M059J (cell line): ENCODE measurements around a stretch of chr2.

- RAMPAGE, long total RNA = no peak
Measured at GRCh38 chr2:43006343-43006705, 213.9 kb upstream of the HAAO start.

GRCh38 chr2:43127645-43128081, 98.7 kb downstream of the ZFP36L2 start:
- RAMPAGE, long total RNA = no peak

DNA sequence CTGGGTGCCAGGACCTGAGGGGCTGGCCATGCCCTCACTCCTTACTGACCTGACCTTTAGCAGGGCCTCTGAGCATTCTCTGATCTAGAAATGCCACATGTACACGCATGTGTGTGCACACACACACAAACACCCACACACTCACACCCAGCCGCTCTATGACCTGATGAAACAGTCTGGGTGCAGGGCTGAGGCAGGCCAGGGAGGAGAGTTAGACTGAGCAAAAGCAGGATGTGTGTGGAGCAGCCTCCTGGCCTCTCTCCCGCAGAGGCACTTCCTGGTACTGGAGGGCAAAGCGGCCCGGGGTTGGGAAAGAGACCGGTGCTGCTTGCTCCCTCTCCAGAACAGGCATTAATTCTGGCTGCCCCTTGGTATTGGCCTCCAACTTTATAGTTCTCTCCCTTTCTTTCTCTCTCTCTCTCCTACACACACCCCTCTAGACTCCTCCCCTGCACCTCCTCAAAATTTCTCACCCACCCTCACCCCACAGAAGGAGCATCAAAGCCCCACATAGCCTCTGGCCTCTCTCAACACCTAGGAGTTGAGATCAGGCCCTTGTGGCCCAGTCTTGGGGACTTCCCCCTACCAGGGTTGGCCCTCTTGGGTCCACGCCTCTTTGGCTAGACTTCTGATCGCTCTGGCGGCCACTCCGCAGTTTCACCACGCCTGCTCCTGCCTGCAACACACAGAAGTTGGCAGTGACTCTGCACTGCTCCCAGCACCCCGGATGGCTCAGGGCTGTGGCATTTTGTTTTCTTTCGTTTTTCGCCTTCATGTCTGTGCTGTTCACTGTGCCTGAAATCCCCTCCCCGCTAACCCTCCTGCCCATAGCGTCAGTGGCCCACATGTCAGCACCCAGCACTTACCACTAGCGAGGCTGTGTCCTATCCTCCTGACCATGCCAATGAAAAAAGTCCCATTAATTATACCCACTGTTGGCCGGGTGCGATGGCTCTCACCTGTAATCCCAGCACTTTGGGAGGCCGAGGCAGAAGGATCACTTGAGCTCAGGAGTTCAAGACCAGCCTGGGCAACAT, 67.6 kb downstream of the ZFP36L2 start:
- RAMPAGE, long total RNA = no peak

GRCh38 chr2:43174283-43174991, 52.0 kb downstream of the ZFP36L2 start:
- RAMPAGE, long total RNA = no peak

DNA sequence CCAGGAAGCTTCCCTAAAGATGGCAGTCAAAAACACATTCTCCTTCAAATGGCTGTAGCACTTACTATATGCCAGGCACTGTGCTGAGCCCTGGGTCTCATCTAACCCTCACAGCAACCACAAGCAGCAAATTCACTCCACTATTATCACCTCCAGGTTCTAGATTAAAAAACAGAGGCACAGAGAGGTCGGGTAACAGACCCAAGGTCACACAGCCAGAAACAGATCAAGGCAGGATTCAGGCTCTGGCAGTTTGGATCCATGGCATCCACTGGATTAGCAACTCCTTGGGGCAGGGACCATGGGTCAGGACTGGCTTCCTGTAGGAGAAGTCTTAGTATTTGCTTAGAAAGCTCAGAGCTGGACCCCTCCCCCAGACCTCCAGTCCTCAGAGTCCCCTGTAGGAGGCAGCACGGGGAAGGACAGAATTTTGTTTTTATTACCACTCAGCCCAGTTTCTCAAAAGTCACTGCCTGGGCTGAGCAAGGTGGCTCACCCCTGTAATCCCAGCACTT, 34.4 kb downstream of the ZFP36L2 start:
- RAMPAGE, long total RNA = no peak

GRCh38 chr2:43222365-43222697, 4.1 kb downstream of the ZFP36L2 start:
- RAMPAGE, long total RNA = no peak

DNA sequence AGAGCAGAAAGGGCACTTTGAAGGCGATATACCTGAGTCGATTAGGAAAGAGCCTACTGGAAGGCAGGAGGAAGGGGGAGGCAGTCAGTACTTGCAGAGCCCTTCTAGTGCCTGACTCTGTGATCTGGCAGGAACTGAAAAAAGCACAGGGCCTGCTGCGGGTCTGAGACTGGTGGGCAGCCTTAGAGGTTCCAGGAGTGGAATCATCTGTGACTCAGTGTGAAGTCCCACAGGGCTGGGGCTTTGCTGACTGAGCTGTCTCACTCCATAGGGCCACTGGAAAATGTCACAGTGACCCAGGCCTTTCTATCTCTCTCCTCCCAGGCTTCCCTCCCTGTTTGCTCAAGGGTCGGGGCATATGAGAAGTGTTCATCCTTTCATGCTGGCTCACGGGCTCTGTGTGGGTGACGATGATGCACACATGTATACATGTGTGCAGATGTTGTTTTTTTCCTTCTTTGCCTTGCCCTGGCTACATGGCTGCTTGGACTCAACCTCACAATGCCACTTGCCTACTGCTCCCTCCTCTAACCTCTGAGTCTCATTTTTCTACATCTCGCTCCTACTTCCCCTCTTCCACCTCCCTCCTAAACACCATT, 47.2 kb upstream of the ZFP36L2 start:
- RAMPAGE, long total RNA = no peak

- RAMPAGE, long total RNA = no peak
Measured at GRCh38 chr2:43302136-43302620, 75.8 kb upstream of the ZFP36L2 start.

GRCh38 chr2:43313308-43313868, 87.0 kb upstream of the ZFP36L2 start:
- RAMPAGE, long total RNA = no peak

DNA sequence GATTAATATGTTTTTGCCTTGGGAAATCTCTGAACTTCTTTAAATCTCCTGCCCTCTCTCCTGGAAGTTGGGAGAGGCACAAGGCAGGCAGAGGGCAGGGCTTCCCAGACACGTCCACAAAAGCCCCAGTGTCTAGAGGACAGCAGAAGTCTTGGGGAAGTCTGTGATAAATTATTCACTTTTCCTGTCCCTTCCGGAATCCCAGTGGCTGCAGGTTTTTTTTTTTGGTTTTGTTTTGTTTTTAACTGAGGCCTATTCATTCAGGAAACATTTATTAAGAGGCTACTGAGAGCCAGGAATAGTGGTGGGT, 98.6 kb upstream of the ZFP36L2 start:
- RAMPAGE, long total RNA = no peak

- RAMPAGE, long total RNA = no peak
Measured at GRCh38 chr2:43333471-43333892, 107.1 kb upstream of the ZFP36L2 start.

DNA sequence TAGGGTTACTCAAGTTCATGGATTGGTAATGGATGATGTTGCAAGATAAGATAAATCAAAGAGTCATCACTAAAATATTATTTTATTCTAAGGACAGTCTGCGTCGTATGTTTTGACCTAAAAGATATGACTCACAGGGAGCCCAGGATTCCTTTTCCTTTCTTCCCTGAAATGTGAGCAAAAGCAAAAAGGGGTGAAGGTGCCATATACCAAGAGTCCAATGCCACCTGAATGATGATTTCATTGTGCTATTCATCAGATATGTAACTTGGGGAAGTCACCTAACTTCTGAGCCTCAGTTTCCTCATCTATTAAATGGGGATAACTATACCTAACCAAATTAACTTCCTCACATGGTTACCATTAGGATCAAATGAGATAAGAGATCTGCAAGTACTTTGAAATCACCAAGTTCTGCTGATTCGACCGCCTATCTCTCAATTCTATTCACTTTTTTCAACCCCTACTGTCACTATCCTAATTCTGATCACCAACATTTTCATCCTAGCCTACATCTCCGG, 137.6 kb downstream of the THADA start:
- RAMPAGE, long total RNA = no peak

- RAMPAGE, long total RNA = no peak
Measured at GRCh38 chr2:43539971-43540606, 55.7 kb downstream of the THADA start.

DNA sequence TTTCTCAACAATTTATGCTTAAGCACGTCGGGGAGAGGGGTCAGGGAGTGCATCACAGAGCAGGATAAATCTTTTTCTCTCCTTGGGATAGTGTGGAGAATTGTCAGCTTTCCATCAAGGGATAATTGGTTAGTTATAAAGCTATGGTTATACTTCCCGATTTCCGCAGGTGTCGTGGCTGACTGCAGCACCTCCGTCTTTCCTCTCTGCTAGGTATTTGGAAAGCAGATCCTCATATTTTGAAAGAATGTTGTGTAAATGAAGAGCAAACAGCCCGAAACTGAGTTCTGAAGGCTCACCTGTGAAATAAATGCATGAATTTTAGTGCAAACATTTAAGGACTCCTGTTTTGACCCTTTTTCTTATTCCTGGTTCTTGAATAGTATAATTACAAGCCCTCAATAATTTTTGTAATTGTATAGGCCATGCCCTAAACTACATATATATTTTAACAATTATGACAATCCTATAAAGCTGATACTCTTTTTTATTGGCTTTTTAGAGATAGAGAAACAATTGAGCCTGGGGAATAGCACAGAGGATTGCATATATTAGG, 899 bp downstream of the DYNC2LI1 start:
- RAMPAGE, long total RNA = no peak

DNA sequence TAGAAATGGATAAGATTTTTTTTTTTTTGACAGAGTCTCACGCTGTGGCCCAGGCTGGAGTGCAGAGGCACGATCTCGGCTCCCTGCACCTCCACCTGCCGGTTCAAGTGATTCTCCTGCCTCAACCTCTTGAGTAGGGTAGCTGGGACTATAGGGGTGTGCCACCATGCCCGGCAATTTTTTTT, 3.1 kb downstream of the ABCG8 start:
- RAMPAGE, long total RNA = no peak

DNA sequence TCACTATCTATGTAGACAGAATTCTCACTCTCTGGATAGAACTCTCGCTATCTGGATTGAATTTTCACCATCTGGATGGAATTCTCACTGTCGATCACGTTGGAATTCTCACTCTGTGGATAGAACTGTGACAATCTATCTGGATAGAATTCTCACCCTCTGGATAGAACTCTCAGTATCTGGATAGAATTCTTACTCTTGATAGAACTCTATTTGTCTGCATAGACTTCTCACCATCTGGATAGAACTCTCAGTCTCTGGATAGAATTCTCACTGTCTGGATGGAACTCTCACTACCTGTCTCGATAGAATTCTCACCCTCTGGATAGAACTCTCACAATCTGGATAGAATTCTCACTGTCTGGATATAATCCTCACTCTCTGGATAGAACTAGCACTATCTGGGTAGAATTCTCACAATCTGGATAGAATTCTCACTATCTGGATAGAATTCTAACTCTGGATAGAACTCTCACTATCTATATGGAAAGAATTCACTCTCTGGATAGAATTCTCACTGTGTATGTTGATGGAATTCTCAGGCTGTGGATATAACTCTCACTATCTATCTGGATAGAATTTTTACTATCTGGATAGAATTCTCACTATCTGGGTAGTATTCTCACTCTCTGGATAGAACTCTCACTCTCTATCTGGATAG, 31.2 kb downstream of the ABCG8 start:
- RAMPAGE, long total RNA = no peak

DNA sequence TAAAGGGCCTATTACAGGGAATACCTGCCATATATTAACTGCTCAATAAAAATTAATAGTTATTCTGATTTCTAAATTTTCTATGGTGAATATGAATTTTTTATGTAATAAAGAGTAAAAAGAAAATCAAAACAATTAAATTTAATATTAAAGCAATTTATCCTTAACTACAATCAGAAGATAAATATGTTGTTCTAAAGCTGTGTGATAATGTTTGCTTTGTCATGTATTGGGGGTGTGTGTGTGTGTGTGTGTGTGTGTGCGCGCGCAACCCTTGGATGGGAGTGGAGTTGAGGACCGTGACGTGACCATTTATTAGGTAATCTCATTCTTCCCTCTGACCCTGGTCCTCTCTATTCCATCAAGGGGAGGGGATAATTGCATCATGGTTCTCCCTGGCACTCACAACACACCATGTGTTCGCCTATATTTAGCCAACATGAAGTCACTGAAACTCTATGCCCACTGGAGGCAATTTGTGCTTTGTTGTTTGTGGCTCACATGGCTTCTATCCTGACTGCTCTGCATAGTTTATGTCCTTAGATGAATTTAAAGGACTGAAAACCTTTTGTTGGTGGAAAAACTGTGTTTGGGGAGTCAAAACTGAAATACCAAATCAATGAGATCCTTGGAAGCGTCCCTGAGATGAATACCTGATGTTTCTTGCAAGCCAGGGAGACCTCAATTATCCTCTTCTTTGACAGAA, 79.7 kb upstream of the LRPPRC start:
- RAMPAGE, long total RNA = no peak

GRCh38 chr2:44180437-44181051, 11.9 kb downstream of the PPM1B start:
- RAMPAGE, long total RNA = no peak

DNA sequence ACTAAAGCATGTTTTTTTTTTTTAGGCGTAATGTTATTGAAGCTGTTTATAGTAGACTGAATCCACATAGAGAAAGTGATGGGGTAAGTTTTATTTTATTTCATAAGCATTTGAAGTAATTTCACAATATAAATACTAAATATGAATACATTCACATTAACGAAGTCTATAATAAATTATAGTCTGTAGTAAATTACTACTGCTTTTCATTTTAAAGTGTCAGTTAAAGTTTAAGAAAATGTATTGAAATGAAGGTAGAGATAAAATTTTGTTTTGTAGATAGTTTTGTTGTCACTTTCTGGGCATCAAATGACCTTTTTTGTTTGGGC, 49.7 kb downstream of the PPM1B start:
- RAMPAGE, long total RNA = no peak

DNA sequence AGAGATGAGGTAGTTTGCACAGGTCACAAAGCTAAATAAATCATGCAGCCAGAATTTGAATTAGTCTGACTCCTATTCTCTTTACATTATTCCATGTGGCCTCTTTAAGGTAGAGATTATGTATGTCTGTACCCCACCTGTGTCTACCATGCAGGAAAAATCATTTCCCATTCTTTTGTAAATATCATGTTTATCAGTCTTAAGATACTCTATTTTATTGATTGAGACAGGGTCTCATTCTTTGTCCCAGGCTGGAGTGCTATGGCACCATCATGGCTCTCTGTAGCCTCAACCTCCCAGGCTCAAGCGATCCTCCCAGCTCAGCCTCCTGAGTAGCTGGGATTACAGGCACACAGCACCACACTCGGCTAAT, 52.7 kb upstream of the SLC3A1 start:
- RAMPAGE, long total RNA = no peak